ENCODE data around the genes ZMYND11 and IDI2.

DNA sequence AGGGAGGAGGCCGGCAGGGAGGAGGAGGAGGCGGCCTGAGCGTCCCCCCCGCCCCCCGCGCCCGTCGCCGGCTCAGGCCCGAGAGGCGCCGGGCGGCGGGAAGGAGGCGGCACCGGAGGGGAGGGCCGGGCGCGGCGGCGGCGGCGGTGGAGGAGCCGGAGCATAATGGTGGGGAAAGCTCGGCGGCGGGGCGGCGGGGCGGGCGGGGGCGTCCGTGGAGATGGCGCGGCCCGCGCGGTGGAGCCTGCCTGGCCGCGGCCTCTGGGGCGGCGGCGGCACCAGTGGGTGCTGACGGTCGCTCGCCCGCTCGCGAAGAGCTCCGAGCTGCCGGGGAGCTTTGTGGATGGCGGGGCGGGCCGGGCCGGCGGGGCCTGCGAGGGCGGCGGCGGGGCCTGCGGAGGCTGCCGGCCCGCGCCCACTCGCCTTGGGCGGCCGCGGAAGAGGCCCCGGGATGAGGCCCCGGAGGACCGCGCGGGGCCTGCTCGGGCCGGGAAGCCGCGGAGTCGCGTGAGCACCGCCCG lies at the start of gene ZMYND11:
ZMYND11 (plus strand) TSS at position 64 of the 521 bp plus-strand sequence.
- PRO-cap = bidirectional peak, plus-strand start at position 75 of the sequence, minus-strand start outside the sequence
- RAMPAGE, long total RNA, 2 experiments = start-site peak on the plus strand in 2 of 2 experiments, centred at position 122 of the sequence, 41 to 96 reads per replicate

DNA sequence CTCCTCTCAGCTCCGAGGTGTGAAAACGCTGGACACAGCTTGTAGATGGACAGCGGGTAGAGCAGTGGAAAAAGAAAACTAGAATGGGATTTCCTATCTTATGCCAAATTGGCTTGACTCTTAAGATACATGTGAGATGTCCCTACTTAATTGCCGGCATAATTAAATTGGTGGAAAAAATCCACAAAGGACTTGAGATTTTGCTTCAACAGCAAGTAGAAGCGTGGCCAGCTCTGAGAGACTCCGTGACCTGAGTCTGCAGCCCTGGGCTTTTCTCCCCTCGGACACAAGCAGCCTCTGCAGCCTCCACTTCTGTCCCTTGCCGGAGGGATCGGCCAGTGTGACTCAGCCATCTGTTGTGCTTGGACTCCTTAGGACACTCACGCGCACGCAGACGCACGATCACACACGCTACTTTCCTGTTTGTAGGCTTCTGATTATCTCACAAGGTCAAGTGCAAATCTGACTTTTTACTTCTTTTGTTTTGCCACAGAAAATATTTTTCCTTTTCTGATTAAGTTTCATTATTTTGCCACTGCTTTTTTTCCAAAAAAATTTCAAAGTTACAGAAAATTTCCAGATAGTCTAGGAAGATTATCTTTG lies 268.8 kb downstream of the DIP2C start:
- PRO-cap = no peak
- RAMPAGE, long total RNA, 2 experiments = no peak in any of the 2 experiments

DNA sequence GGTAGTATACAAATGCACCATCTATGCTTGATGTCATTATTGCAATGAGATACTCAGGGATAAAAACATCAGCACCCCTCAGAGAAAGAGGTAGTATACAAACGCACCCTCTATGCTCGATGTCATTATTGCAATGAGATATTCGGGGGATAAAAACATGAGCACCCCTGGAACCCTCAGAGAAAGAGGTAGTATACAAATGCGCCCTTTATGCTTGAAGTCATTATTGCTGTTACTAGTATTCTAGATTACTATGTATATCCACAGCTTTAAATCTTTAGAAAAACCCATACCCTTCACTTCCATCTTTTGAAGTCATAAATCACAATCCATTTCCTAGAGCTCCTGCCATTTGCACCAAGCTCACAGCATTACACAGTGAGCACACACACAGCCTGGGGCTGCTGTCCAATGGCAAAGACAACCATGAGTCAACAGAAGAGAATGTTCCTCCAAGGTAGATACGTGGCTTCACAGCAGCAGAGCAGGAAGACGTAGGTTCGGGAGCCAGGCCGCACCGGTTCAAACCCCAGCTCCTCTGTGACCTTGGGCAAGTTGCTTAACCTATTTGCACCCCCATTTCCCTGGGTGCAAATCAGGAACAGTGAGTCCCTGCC lies 234.7 kb downstream of the DIP2C start:
- PRO-cap = no peak
- RAMPAGE, long total RNA, 2 experiments = no peak in any of the 2 experiments

DNA sequence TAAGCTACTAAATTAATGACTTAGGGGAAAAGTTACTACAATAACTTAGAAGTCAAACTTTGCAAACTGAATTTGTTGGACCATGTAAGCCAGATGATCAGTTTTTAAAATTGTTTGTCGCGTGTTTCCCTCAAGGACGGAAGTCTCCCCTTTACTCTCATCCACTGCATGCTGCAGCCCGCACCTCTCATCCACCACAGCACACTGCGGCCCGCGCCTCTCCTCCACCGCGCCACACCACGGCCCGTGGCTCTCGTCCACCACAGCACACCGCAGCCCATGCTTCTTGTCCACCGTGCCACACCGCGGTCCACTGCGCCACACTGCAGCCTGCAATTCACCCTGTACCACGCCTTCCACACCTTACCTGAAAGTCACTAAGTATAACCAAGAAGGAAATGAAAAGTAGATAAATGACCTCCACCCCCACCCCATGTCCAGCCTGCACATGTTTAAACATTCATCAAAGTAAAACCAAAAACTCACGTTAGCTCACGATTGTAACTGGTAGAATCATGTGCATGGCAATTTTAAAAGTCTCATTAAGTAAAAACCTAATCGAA lies 176.1 kb downstream of the DIP2C start:
- PRO-cap = no peak
- RAMPAGE, long total RNA, 2 experiments = no peak in any of the 2 experiments

DNA sequence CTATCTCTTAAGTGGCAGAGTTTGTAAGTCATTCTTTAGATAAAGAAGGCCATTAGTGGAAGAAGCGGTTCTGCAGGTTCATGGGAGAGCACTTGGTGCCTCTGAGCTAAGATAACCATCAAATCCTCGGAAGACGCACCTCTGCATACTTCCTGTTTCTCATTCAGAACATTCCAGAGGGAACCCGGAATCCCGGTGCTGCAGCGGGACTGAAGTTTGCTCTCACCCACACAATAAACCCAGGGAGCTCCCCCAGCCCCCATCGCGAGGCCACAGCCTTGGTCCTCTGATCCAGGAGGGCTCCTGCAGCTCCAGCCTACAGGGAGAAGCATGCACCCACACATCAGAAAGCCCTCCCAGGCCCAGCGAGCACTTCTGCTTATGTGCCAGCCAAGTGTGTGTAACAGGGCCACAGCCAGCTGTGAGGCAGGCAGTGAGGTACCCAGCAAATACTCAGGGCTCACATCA lies 142.5 kb downstream of the DIP2C start:
- PRO-cap = no peak
- RAMPAGE, long total RNA, 2 experiments = no peak in any of the 2 experiments

DNA sequence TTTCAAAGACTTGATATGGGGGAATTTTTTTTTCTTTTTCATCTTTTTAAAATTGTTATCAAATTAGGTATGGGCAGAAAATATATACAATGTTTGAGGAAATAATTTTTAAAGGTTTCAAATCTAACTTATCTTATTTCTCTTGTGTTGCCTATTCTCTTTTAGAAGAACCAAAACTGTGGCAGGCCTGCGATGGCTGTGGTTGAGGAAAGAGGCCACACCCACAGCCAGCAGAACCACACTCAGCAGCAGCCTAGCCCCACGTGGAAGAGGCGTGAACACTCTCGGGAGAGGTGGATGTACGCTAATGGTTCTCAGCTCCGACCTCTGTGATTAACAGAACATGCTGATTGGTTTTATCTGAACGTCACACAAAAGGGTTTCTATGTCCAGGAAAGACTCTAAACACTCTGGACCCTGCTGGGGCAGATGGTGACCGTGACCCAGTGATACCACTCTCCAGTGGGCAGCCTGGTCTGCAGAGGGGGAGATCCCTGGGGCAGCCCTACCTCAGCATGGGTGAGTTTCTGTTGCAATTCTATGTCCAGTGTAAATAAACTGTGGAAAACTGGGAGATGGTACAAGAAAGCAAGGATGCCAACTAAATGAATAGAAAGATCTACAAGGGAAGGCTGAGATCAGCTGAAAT lies 26.7 kb downstream of the DIP2C start:
- PRO-cap = no peak
- RAMPAGE, long total RNA, 2 experiments = no peak in any of the 2 experiments

GRCh38 chr10:673534-674096 lies 15.9 kb downstream of the DIP2C start:
- PRO-cap = no peak
- RAMPAGE, long total RNA, 2 experiments = no peak in any of the 2 experiments

GRCh38 chr10:775357-775909 lies 86.0 kb upstream of the DIP2C start:
- PRO-cap = no peak
- RAMPAGE, long total RNA, 2 experiments = no peak in any of the 2 experiments

DNA sequence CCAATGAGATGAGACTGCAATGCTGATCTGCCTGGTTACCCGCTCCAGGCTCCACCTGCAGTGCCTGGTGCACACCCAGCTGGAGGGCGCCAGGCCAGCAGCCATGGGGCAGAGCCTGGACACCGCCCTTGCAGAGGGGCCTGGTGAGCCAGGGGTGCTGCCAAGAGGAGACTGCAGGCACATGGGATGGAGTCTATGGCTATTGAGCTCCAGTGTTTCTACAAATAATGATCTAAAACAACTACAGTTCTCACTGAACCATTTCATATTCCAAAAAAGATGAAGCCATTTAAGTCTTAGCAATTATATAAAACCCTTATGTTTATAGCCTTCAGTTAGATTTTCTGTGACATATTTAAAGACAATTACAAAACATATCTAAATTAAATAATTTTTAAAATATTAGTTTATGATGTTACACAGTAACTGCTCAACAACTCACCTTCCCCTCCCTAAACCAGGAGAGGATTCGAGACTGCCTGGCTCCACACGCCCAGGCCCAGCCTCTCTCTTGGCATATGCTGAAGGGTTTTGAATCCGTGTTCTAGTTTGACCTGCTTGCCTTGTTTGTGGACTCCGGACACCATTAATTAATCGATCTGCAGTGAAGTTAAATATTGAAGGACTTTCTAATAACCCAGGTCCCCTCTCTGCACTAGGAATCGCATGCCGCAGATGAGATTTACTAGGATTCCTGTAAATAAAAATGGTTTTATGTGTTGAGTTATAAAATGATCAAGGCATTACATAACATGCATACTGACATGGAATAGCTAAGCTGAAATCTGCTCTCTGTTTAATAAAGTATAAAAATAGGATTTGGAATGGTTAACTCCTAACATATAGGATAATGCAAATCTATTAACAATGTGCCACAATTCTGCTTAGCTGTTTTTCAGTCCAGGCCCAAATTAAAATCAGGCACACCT lies 106.6 kb downstream of the LARP4B start:
- PRO-cap = no peak
- RAMPAGE, long total RNA, 2 experiments = no peak in any of the 2 experiments

GRCh38 chr10:872918-873584 lies 58.5 kb downstream of the LARP4B start:
- PRO-cap = no peak
- RAMPAGE, long total RNA, 2 experiments = no peak in any of the 2 experiments

DNA sequence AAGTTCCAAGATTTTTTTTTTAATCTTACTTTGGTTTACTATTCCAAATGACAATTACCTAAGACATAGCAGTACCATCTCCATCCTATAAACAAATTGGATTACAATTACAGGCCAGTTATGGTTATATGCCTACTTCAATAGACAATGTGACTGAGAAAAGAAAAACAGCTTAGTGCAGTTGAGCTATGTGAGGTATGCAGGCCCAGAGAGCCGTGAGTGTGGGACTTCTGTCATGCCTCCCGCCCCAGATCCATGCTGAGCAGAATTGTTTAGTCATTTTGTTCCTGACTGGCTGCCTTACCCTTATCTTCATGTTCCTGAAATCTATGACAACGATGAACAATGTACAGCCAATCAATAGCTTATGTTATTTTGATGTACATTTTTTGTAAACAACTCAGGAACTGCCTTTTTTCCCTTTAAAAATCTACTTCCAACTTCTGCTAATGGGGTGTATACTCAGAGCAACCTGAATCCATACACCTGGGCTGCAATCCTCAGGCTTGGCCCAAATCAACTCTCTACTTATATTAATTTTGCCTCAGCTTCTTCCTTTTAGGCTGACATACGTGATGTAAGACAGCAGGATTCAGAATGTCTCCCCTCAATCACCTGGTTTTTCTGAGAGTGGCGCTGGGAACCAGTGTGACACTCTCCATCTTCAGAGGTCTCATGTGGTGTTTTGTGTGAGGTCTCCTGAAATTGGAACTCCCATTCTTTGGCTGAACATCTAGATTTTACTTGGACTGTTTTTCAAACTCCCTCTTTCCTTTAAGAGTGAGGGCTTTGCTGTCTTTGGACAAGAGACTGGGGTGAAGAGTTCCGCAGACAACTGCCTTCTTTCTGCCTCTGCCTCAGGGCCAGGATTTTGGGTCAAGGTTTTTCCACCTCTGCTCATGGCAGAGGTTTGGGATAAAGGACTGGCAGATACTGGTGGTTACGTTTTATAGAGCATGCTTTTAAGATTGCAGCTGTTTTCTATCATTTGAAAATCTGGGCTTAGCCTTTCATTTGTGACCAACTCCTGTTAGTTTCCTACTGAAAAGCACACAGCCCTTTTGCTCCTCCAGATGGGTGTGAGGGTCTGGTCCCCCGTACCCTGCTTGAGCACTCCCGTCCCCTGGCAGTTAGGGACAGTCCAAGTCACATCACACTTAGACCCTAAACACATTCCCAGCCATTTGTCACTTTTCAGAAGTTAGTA lies 21.3 kb downstream of the LARP4B start:
- PRO-cap = no peak
- RAMPAGE, long total RNA, 2 experiments = no peak in any of the 2 experiments

DNA sequence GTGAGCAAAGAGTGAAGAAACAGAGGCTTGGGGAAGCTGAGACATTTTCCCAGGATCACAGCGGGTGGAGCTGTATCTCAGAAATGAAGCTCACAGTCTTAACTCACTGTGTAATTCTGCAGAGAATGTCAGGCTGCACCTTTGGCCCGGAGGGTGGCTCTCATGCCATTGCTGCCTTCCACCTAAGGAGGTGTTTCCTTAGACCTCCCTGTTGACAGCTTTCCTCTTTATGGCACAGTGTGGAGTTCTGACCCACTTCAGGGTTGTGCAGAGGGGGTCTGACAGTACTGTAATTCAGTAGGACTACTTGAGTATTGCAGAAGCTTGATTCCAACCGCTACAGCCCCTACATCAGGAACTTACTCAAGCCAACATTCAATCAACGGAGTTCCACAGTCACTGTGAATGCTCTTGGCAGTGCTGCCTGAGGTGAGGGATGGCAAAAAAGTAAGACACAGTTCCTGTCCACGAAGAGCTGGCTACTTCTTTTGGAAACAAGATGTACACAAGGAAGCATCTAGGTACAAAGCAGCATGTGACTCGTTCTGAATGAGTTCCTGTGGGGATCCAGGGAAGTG lies 2.7 kb upstream of the GTPBP4 start:
- PRO-cap = no peak
- RAMPAGE, long total RNA, 2 experiments = no peak in any of the 2 experiments

- PRO-cap = no peak
- RAMPAGE, long total RNA, 2 experiments = no peak in any of the 2 experiments
Measured at GRCh38 chr10:1025657-1026143, at the start of gene IDI2. Gene IDI2, minus strand, starts transcription at chr10:1025859.

DNA sequence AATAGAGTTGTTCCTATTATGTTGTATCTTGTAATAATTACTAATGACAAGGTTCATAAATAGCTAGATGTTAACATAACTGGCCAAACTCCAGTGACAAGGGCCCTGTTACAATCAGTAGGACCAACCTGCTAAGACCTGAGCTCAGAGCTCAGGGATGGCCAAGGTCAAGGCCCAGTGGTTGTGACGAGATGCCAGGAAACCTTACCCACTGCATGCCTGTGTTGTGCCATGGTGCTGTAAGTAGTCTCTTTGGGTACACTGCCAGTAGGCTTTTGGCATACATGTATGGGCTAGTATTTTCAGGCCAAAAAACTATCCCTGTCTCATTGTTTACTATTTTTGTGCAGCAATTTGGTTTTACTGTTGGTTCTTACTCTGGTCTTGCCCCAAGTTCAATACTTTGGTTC lies 7.9 kb upstream of the IDI2 start:
- PRO-cap = no peak
- RAMPAGE, long total RNA, 2 experiments = no peak in any of the 2 experiments

GRCh38 chr10:1044252-1044942 lies 4.5 kb downstream of the IDI1 start:
- PRO-cap = no peak
- RAMPAGE, long total RNA, 2 experiments = no peak in any of the 2 experiments

DNA sequence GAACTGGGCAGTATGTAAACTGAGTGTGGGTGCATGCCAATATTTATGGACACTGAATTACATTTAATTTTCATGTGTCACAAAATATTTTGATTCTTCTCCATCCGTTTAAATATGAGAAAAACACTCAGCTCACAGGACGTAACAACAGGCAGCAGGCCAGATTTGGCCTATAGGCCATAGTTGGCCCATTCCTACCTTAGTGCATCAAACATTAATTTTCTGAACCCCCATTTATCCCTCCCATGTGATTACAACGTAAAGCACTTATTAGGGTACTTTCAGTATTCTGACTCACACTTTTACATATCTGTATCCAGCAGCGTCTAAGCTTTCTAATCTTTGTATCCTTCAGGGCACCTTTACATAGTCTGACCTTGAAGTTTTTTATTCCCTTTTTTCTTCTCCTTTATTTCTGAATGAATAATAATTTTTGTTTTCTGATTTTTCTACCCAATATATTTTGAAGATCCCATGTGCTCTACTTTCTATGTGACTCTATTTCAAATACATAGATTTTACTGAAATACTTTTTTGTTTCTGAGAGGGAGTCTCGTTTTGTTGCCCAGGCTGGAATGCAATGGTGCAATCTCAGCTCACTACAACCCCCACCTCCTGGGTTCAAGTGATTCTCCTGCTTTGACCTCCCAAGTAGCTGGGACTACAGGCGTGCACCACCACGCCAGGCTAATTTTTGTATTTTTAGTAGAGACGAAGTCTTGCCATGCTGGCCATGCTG lies 3.8 kb downstream of the IDI1 start:
- PRO-cap = no peak
- RAMPAGE, long total RNA, 2 experiments = no peak in any of the 2 experiments

DNA sequence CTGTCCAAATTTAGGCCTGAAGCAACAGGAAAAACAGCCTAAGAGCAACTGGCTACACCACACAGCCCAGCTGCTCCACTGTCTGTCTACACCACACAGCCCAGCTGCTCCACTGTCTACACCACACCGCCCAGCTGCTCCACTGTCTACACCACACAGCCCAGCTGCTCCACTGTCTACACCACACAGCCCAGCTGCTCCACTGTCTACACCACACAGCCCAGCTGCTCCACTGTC lies 2.6 kb downstream of the IDI1 start:
- PRO-cap = no peak
- RAMPAGE, long total RNA, 2 experiments = no peak in any of the 2 experiments

DNA sequence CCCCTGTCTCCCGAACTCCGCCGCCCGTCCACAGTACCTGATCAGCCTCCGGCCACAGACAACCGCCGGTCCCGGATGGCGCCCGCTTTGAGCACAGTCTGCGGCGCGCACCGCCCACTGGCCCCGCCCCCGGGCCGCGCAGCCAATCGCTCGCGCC lies 214 bp downstream of the IDI1 start:
- PRO-cap = bidirectional peak, plus-strand start outside the sequence, minus-strand start at position 89 of the sequence
- RAMPAGE, long total RNA, 2 experiments = start-site peak on the minus strand in 2 of 2 experiments, centred at positions 69 to 77 of the sequence, 101 to 214 reads per replicate

DNA sequence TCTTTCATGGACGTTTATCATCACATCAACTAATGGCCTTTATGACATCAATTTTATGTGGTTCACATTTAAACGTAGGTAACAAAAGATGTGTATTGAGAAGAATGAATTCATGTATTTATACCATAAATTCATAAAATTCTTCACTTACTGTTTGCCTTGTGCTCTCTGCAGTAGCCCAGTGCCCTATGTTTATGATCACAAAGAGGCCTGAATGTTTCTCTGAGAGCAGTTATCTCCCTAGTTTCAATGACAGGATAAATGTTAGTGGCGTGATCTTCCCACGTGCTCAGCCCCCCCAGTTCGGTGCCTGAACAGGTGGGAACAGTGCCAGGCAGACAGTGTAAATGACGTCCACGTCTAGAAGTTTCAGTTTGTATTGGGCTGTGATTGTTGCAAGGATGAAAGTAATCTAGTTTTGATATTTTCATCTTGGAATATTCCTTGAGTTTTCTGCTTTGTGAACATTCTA lies 42.8 kb downstream of the WDR37 start:
- PRO-cap = no peak
- RAMPAGE, long total RNA, 2 experiments = no peak in any of the 2 experiments

GRCh38 chr10:1110166-1110567 lies 54.0 kb downstream of the WDR37 start:
- PRO-cap = no peak
- RAMPAGE, long total RNA, 2 experiments = no peak in any of the 2 experiments

Data from lower leg skin (tissue), 2 donors.